Cardiac muscle cell (in vitro differentiated cells and primary cell): ENCODE measurements around a stretch of chr7.

DNA sequence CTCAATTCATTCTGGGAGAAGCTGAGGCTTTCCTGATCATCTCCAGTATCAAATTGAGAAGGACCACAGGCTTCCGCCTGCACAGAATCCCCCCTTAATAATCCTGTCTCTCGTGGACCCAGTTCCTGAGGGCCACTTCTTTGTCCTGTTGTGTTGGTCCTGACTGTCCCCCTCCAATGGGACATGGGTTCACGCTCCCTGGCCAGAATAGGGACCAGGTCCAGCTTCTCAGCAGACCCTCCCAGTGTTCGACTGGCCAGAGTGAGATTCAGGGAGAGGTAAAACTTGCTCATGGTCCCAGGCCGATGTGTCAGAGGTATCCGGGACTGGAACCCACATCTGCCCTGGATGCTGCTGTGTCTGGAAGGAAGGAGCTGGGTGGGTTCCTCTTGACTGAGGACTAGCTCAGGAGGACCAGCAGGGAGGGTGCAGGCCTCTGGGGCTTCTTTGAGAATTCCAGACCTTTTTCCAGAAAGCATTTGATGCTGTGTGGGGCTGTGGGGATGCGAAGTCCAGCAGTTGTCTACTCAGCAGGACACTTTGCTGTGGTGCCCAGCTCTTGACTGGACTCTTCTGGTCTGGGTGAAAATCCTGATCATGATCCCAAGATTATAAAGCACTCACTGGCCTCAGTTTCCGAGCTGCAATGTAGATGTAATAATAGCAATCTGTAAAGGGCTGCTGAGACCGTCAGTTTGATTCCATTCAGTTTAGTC is 1.6 kb downstream of the RAMP3 start:
- RAMPAGE, long total RNA: no peak
- RRBS: no CpG with 5 or more reads among the region's 9 CpGs

GRCh38 chr7:45259537-45260263 is 102.1 kb downstream of the RAMP3 start:
- RAMPAGE, long total RNA: no peak
- RRBS: 28% methylated on average over 11 of the region's 34 CpGs

DNA sequence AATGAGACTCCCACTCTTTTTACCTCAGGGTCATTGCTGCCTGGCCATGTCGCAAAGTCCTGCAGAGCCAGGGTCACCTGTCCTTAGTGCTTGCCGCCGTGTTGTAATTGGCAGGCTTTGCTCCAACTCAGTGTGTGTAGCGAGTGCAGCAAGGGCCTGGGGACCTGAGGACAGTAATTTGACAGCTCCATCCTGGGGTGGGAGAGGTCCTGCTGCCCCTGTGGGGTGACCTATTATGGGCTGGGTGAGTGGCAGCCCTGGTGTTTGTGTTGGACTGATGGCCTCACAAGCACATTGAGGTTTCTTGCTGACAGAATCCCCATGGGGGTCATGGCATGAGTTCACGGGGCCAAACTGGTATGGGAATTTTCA is 7.7 kb upstream of the IGFBP1 start:
- RAMPAGE, long total RNA: no peak
- RRBS: no CpG with 5 or more reads among the region's 5 CpGs

GRCh38 chr7:45914734-45915205 is 6.3 kb downstream of the IGFBP3 start:
- RAMPAGE, long total RNA: no peak
- RRBS: no CpG with 5 or more reads among the region's 13 CpGs

- RAMPAGE, long total RNA: no peak
Observed at GRCh38 chr7:46577127-46577425, 656.0 kb upstream of the IGFBP3 start.

DNA sequence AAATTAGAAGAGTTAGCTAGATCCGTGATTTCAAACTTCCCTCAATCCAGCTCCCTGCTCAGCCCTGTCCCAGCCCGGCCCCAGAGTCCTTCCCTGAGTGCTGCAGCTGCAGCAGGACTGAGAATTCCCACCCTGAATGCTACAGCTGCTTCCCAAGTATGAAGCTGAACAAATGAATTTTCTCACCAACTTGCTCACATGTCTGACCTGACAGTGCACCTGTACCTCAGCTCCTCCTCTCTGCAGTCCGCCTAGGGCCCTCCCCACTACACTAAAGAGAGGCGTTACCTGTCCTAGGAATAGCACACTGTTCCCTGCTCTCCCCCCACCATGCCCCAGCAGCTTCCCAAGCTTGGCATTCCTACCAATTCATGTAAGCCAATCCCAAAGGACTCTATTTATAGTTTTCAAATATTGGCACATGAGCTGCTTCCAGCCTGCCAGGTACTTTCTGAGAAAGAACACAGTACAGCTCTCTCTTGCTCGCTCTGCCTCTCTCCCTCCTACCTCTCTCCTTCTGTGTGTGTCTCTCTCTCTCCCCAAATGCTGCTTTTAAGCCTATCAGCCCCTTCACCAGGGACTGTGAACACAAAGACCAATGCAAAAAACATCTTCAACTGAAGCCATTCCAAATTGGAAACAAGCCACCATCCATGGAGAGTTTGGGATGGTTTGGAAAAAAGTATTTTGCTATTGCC is 400.1 kb downstream of the TNS3 start:
- RAMPAGE, long total RNA: no peak
- RRBS: no CpG with 5 or more reads among the region's 5 CpGs

DNA sequence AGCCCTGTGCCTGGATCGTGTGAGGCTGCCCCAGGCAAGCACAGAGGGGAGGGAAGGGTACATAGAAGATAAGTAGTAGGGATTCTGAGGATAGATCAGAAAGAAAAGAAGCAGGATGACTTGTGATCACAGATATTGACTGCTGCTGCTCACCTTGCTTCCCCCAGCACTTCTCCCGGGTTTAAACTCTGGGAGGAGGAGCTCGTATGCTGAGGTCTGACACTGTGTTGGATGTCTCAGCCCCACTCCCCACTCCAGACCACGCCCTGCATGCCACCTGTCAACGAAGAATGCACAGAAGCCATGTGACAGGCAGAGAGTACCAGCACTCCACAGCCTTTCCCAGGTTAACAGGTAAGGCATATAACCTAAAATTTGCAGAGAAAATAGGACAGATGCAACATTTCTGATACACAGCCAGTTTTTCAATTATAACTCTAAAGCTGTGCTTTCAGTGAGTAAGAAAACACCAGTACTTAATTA is 388.9 kb downstream of the TNS3 start:
- RAMPAGE, long total RNA: no peak
- RRBS: no CpG with 5 or more reads among the region's 5 CpGs

DNA sequence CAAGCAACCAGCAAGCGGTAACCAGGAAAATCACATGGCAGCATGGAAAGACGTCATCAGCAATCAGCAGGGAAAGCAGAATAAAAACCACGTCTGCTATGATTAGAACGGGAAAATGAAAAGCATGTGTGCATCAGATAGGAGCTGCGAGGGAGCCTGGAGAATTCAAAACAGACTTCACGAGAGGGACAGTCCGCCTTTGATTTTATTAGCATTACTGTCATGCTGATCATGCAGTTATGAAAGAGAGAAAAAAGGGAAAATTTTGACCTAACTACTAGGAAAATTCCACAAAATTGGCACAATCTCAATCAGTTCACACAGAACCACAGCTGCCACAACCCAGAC is 296.1 kb downstream of the TNS3 start:
- RAMPAGE, long total RNA: no peak
- RRBS: no CpG with 5 or more reads among the region's 7 CpGs

- RAMPAGE, long total RNA: no peak
- RRBS: no CpG with 5 or more reads among the region's 2 CpGs
Observed at GRCh38 chr7:47326162-47326632, 255.7 kb downstream of the TNS3 start.

DNA sequence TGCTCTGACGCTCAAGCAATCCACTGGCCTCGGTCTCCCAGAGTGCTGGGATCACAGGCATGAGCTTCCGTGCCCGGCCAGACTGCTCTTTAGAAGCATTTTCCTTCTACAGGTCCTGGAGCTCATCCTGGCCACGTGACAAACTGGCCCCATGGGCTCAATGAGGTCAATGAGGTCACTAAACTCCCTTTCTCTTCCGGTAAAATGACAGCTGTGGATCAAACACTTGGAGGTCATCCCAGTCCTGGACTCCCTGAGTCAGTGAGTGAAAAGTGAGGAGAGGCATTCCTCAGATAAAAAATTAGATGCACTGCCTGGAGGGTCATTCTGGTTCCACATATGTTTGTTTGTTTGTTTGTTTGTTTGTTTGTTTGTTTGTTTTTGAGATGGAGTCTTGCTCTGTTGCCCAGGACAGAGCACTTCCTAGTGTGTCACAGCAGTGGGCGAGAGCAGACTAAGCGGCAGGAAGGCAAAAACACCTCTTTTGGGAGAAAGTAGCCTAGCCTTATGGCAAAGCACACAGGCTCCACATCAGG is 134.9 kb downstream of the TNS3 start:
- RAMPAGE, long total RNA: no peak
- RRBS: 0% methylated on average over 1 of the region's 8 CpGs

DNA sequence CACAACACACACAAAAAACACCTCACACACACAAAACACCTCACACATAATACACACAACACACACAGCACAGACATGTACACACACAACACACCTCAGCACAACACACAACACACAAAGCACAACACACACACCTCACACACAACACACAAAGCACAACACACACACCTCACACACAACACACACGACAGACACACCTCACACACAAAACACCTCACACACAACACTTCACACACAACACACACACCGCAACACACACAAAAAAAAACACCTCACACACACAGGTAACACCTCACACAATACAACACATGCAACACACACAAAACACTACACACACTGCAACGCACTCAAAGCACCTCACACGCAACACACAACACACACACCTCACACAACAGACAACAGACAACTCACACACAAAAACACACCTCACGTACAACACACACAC is 107.2 kb downstream of the TNS3 start:
- RAMPAGE, long total RNA: no peak
- RRBS: no CpG with 5 or more reads among the region's 5 CpGs

DNA sequence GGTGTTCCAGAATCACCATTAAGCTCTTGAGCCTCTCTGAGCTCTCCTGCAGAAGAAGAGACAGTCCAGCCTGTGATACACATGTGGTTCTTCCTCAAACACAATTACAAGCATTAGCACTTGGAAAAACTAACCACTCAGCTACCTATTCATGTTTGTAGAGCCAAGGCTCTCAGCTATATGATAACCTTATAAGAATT is 52.4 kb downstream of the TNS3 start:
- RAMPAGE, long total RNA: no peak

DNA sequence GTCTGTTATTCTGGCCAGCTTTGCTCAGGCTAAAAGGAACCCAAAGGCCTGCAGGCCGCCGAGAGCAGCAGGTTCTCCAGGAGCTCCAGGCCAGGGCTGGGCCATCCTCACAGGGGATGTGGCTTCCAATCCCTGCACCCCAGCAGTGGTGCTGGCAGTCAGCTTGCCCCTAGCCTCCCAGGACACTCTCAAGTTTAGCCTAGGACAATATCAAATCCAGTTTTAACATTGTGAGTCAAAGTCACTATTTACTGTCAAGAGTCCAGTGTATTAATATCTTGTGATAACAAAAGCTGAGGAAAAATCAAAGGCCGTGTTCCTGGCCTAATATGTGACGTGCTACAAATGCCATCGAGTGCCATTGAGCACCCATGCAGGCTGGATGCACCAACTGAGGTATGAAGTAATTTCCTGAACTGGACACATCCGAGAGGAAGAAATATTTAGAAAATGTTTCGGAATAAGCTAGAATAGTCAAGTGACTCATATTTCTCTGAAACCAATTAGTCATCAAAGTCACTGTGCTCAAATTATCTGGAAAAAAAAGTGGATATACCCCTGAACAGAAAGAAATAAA is 6.9 kb downstream of the PKD1L1 start:
- RAMPAGE, long total RNA: no peak
- RRBS: no CpG with 5 or more reads among the region's 7 CpGs

DNA sequence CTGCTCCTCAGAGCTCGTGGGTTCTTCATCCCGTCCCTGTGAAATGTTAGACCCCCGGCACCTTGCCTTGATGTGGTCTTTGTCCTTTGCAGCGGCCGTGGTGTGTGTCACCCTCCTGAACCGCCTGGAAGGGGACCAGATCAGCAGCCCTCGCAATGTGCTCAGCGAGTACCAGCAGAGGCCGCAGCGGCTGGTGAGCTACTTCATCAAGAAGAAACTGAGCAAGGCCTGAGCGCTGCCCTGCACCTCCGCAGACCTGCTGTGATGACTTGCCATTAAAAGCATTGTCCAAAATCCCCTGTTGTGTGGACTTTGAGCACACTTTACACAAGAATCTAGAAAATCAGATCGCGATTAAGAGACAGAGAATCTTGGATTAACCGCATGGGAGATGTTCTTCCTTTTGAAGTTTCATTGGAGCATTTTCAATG is 19.1 kb downstream of the UPP1 start:
- RAMPAGE, long total RNA: no peak
- RRBS: 100% methylated on average over 2 of the region's 15 CpGs

DNA sequence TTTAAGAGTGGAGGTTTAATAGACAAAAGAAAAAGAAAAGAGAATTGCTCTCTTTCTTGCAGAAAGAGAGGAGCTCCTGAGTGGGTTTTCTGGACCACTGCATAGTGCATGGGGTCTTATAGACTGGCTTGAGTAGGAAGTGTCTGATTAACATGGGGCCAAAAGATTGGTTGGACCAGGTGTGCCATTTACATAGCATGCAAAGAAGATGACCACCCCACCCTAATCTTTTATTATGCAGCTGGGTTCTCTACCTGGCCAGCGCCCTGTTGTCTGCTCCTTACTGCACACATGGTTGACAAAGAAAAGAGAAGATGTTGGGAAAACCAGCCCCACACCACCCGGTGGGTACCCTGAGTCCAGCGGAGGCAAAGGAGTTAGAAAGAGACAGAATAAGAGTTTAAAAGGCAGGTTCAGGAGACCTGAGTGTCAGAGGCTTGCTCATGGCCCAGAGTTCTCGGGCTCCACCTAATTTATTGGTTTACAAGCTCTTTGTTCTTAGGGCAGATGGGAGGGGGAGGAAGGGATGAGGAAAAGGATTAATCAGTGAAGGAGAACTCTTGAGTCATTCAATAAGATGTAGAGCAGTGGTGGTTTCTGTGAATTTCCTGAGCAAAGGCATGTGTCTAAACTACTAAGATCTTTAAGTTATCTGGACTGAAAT is 24.2 kb upstream of the ABCA13 start:
- RAMPAGE, long total RNA: no peak
- RRBS: no CpG with 5 or more reads among the region's 4 CpGs

DNA sequence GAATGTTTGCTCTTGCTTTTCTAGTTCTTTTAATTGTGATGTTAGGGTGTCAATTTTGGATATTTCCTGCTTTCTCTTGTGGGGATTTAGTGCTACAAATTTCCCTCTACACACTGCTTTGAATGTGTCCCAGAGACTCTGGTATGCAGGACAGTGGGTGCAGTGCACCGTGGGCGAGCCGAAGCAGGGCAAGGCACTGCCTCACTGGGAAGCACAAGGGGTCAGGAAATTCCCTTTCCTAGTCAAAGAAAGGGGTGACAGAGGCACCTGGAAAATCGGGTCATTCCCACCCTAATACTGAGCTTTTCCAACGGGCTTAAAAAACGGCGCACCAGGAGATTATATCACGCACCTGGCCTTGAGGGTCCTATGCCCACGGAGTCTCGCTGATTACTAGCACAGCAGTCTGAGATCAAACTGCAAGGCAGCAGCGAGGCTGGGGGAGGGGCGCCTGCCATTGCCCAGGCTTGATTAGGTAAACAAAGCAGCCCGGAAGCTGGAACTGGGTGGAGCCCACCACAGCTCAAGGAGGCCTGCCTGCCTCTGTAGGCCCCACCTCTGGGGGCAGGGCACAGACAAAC is 107.6 kb upstream of the VWC2 start:
- RAMPAGE, long total RNA: no peak
- RRBS: no CpG with 5 or more reads among the region's 13 CpGs

DNA sequence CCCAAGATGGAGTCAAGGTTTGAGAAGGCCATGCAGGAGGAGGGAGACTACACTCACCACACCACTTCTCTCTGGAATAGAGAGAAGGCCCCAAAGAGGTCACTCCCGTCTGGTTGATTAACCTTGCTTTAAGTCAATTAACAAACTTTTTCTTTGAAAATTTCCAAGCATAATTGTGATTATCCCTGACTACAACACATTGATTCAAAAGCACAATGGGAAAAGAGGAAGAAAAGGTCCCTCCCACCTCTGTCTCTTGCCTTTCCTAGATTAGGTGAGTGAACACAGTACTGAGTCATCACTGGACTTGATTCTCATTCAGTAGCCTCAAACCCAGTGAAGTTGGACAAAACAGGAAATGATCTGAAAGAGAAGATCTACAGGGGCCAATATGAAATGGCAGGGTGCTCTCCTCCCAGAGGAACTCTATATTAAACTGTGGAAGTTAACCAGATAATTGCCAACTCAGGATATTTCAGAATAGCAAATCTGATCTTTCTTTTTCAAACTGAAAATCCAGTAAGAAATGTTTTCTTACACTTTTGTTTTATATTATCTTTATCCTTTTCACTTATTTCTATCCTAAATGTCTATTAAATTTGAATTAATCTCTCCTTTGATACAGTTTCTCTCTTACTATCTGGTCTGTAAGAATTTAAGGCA is 41.6 kb upstream of the IKZF1 start:
- RAMPAGE, long total RNA: no peak
- RRBS: no CpG with 5 or more reads among the region's 1 CpG

DNA sequence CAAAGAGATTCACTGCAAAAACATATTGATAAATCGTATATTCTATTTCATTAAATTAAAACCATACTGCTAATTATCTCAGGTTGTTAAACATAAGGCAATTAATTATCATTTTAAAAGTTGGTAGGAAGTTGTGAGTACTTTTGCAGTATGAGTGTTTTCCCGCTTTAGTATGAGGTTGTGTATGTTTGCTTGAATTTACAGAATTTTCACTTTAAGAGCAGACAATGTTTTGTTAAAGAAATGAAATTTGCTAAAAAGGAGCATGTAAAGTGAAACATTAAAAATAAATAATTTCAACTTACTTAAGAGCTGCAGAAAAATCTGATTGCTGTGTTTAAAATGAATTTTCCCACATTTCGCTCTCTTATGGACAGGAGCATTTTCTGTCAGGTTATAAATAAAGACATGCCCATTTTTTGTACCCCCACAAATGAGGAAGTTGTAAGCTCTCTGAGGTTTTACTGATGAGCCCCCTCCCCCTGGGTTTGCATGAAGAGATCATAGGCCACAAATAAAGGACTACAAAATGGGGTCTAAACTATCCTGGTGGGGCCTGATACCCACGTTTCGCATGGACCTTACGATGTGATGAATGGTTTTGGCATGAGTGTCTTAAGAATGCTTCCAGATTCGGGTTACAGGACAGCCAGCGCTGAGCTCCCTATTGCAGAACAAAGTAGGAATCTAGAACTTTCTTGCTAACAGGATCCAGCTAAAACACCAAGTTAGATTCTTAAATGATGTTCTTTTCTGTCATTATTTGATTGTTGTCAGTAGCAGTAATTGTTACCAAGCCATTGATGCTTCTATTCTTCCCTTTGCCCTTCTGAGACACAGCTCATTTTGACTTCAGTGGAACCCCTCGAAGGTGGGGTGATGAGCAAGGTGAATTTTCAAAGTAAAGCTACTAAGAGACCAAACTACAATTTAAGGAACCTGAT is 5.8 kb downstream of the IKZF1 start:
- RAMPAGE, long total RNA: no peak
- RRBS: no CpG with 5 or more reads among the region's 9 CpGs

DNA sequence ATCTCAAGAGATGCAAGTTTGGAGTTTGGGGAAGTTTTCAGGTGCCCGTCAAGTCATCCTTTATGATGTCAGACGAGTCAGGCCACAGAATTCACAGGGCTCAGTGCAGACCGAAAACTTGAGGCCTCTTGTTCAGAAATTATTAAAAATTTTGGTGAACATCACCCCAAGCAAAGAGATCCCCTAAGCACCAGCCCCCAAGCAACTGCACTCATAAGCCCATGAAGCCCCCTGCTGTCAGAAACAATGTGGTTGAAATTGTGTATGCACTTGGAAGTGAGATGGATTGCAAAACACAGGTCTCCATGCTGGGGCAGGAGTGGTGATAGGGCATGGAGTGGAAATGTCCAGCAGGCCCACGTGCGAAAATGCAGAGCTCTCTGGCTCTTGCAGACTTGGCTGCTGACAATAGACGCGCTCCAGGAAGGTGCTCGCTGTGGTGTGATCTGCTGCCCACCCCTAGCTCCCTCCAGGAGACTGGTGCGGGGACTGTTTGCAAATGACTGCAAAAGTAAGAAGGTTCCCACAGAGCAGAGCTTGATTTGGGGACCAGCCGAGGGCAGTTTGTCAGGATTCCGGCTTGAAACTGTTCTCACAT is 11.7 kb downstream of the IKZF1 start:
- RAMPAGE, long total RNA: no peak
- RRBS: no CpG with 5 or more reads among the region's 11 CpGs

DNA sequence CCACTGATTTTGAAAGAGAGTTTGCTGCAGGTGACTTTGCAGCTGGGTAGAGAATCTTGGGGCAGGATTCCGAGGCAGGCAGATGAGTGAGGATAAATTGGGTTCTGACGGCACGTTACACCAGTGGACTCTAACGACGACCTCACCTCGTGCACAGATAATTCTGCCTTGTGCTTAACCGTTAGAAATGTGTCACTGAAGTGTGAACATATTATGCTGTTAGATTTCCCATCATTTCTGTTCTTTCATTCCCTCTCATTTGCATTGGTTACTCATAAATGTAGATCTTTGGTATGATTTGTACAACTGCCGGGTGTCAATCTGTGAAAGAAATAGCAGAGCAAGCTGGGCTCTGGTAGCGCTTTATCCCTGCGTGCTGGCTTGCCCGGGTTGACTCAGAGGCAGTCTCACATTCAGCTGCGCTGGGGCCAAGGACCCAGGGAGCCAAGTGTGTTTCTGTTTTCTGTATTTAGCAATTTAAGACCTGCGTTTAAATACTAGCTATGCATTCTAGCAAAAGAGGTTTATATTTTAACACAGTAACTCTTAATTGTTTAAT is 46.0 kb downstream of the IKZF1 start:
- RAMPAGE, long total RNA: no peak
- RRBS: 59% methylated on average over 4 of the region's 13 CpGs